Jurkat, Clone E6-1 (cell line): Measurements from ENCODE around the gene CCN6.

DNA sequence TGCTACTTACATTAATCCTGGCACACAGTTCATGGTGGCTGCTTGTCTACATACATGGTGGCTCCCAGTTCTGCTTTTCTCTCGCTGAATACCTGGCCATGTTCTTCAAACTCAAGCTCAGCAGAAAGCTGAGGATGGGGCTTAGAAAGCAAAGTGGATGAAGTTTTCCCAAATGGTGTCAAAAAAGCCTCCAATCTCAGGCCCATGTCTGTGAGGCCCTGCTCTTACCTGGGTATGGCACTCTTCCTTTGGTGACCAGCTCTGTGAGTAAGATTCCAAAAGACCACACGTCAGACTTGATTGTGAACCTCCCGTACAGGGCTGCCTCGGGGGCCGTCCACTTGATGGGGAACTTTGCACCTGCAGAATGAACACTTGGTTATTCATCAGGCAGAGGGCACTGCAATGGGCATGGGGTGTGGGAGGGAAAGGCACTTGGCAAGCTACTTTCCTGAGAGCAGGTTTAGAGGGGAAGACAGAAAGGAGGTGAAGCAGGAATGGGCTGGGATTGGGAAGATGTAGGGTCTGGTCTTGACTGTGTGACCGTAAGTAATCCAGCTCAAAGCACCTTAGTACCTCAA, 68.7 kb upstream of the TRAF3IP2 start:
- RRBS = no CpG with 5 or more reads among the region's 6 CpGs

GRCh38 chr6:111754234-111754806, 118.9 kb downstream of the FYN start:
- RRBS = no CpG with 5 or more reads among the region's 7 CpGs

GRCh38 chr6:111758364-111758955, 114.8 kb downstream of the FYN start:
- RRBS = no CpG with 5 or more reads among the region's 8 CpGs

DNA sequence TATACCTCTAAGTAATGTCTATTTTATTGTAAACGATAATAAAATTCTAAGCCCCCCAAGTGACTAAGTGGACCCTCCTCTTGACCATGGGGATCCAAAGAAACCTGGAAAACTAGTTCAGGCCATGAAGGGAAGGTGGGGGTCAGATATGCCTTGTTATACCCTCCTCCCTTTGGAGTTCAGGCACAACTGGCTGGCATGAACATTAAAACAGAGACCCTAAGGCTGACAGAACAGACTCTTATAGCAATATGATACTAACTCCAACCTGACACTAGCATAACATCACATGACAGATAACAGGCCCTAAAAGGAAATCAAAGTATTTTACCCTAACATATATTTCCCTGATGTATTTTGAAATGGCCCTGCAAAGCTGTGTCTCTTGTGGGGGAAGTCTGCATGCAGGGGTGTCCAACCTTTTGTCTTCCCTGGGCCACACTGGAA, 110.9 kb downstream of the FYN start:
- RRBS = no CpG with 5 or more reads among the region's 1 CpG

GRCh38 chr6:111777093-111777622, 96.1 kb downstream of the FYN start:
- RRBS = no CpG with 5 or more reads among the region's 10 CpGs

DNA sequence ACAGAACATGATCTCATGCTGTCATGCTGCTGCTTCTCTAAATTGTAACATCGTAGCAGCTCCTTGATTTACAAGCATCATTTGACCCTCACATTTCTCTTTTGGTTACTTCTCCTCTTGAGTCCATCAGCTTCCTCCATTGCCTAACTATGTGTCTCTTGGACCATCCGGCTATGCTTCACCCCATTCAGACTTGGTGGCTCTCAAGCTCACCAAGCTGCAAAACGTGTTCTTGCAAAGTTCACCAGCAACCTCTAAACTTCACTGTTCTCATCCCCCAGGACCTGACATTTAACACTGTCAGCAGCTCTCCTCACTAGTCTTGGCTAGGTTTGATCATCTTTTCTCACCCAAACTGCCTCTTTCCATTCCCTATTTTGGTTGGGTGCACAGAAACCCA, 54.5 kb downstream of the FYN start:
- RRBS = no CpG with 5 or more reads among the region's 3 CpGs

DNA sequence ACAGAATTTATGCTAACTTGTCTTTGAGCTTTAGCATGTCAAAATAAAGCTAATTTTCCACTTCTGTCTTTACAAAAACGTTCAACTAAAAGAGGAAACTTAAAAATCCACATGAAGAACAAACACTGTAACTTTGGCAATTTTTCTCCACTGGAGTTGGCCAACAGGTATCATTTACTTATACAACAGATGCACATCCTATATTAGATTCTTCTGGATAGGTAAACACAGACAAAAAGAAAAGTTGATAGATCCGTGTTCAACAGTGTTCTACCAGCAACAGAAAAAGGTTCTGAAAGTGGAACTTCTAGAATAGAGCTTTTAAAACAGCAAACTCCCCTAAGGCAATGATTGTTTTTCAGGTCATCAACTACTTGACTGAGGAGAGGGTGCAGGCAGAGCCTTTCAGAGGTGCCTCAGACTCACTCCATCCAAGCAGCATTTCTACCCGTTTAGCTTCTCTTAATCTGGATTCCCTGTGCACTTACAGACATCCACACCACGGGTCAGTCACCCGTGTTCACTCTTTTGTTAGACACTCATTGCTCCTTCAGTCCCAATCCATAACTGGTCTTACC, 29.0 kb downstream of the FYN start:
- RRBS = no CpG with 5 or more reads among the region's 5 CpGs

DNA sequence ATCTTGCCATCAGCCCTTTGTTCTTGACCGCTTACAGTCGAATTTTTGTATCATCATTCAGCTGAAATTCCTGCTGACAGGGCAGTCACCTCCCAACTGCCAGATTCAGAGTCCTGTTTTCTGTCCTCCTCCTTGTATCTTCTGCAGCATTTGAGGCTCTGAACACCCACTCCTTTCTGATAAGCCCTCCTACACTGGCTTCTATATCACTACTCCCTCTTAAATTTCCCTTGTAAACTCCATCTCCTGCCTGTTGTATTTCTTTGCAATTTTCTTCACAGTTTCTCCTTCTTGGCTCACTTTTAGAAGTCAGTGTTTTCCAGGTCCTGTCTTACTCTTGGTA, 77.7 kb upstream of the CCN6 start:
- RRBS = no CpG with 5 or more reads among the region's 2 CpGs

- RRBS = no CpG with 5 or more reads among the region's 6 CpGs
Measured at GRCh38 chr6:111985161-111985695, 68.7 kb upstream of the CCN6 start.

GRCh38 chr6:112037760-112038366, 16.0 kb upstream of the CCN6 start:
- RRBS = no CpG with 5 or more reads among the region's 13 CpGs

GRCh38 chr6:112043069-112044028, 10.6 kb upstream of the CCN6 start:
- RRBS = 2% methylated on average over 10 of the region's 36 CpGs

GRCh38 chr6:112054022-112054632, at the start of gene CCN6:
Gene CCN6, plus strand, starts transcription at chr6:112054104.
- RRBS = no CpG with 5 or more reads among the region's 15 CpGs

GRCh38 chr6:112191441-112192026, 62.8 kb downstream of the LAMA4 start:
- RRBS = no CpG with 5 or more reads among the region's 7 CpGs

DNA sequence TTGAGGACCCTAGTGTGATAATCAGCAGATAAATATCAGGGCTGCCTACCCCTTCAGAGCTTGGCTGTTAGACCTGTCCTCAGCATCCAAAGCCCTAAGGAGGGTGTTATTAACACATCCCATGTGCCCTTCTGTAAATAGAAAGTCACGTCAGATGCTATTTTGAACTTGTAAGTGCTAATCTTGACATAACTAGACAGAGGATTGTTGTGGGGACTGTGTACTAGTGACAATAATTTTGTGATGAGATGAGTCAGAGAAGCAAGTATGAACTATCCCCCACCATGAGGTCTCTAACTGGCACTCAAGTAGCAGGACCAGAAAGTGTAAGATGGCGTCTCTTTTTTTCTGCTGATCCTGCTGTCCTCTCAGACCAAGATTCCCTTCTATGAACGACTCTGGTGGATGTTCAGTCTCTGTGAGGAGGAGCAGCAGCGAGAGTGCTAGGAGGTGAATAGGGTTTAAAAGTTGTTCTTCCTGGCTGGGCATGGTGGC, 5.1 kb upstream of the LAMA4 start:
- RRBS = no CpG with 5 or more reads among the region's 4 CpGs

DNA sequence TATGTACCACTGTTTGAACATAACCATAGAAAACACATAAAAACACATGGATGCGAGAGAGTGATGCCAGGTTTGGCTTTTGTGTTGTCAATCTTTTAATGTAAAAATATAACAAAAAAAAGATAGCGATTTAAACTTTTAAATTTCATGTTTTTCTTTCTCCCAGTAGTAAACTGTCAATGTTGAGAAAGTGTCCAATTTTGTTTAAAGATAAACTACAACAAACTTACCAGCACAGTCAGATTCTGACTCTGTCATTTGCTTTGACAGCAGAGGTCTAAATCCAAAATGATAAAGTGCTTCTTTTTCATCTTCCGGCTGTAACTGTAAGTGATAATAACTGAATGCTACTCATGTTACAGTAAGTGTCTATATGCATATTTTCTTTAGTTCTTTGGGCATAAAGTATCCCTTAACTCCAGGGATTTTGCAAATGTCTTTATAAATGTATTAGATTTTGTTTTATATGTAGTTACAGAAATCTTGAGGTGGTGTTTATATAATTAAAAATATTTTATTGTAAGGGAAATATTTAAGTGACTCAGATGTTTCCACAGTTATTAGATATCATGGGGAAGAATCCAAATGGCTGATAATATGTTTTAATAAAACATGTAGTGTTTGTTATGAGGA, 610.4 kb downstream of the RFPL4B start:
- RRBS = no CpG with 5 or more reads among the region's 3 CpGs

DNA sequence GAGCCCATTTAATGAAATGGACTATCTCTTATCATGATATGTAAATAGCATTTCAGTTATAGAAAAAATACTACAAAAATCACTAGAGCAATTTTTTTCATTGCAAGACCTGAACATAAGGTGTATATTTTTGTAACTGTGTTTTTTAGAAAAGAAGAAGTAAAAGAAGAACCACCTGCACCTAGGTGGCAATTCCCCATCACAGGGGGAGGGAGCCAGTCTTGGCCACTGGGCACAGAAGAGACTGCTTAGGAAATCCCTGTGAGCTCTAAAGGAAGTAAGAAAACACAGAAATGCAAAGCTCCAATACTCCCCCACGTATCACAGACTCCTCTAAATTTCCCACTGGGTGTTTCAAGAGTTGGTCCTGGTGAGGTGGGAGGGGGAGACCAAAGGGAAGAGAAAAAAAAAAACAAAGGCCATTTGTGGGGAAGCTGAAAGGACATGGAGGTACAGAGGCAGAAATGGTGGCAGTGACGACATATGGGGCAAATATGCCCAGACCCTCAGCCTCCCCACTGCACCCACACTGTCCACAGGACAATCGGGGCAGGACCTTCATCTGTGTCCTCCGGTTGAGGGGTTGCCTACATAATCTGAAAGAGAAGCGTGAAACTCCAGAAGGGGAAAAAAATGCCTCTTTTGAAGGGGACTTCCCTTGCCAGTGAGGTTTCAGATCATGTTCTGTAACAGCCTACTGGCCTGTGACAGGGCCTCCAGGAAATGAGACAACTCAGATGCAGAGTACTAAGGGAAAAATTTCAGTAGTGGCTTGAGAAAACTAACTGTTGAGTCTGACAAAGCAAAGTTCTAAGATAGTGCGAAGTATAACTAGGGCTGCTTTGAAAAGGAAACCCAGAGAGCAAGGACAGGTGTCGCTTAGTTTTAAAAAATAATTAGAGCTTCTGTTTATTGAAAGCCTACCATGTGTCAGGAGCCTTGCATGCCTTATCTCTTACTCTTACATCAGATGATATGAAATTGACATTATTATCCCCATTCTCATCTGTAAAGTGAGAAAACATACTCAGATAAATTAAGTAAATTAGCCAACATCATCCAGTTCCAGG, 226.2 kb upstream of the MARCKS start:
- RRBS = no CpG with 5 or more reads among the region's 7 CpGs

DNA sequence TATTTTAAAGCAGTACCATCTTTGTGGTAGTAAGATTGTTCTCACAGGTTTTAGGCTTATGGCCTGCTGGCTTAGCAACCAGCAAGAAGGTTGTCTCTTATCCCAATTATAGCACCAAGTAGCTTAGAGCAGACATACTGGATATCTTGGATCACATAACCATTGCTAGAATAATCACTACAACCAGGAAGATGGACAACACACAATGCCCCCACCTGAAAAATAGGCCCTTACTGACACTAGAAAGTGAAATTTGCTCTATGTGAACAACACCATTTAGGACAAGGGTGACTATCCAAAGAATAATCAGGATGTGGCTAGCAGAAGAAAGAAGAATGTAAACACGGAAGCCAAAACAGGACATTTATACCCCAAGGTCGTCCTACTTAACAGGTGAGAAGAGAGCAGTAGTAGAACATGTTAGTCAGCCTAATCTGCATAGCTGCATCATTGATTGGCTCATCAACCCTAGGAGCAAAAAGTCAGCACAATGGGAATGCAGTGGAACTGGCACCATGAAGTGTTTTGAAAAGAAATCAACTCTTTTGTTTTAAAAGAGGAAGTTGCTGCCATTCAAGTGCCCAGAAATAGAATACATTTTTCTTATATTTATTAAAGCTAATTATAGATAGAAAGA, 172.7 kb upstream of the MARCKS start:
- RRBS = no CpG with 5 or more reads among the region's 2 CpGs

- RRBS = no CpG with 5 or more reads among the region's 4 CpGs
Measured at GRCh38 chr6:113732464-113733067, 124.6 kb upstream of the MARCKS start.

DNA sequence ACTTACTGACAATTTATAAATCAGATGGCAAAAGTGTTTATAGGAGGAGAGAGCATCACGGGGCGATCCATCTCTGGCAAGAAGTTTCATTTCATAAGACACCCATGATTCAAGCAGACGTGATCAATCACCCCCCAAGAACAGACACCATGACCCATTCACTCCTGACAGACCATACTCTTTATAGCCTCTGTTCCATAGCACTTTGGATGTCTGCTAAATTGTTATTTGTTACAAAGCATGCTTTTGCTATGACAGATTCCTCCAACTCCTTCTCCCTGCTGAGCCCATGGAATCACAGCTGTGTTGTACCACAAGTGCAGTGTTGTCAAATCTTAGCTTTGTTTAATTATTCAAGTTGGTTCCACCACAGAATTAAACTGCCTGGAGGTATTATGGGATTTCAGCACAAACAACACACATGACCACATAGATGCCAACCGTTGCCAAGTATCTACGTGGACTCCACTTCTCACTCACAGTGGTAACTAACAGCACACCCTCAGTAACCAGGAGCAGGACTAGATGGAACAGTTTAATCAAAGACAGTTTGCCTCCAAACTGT, 32.8 kb upstream of the MARCKS start:
- RRBS = no CpG with 5 or more reads among the region's 5 CpGs

DNA sequence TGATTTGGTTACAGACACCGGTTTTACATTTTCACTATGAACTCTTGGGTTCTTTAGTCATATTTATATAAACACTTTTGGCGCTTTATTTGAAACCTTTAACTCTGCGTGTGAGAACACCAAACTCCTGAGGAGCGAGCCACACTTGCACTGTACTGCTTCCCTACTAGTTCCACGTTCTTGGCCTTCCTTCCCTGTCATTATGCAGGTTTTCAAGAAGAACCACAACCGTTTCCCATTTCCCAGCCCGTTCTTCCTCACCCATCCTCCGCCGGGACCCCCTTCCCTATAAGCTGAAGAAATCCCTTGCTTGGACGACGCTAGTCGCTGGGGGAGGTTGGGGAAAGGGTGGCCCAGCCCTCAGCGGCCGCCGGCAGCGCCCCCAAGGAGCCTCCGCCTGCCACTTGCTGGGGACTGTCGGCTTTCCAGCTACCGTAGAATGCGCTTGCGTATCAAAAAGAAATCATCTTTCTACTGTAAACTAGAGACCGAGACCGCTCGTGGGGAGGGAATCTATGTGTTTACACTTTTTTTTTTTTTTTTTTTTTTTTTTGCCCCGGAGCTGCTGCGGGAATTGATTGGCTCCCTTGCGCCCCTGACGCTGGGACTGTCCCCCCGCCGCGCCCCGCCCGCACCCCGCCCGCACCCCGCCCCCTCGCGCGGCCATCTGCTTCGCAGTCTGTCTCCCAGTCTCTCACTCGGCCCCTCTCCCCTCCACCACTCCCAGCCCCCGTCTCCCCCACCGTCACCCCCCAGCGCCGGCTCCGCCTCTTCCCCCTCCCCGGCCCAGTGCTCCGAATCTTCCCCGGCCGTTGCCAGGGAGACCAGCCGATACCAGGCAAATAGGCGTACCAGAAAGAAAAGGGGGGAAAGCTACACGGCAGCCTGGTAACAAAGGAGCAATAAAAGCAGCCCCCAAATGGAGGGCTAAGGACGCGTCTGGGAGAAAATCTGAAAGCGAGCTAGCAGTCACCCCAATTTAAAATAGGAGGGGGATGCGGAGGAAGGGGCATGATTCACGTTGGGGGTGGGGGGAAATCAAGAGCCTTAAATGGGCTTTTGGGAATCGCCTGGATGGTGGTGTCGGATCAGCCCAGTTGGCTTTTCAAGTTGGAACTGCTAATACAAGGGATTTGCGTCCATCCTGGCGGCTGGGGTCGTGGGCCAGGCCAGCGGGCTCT, 2.3 kb upstream of the MARCKS start:
- RRBS = no CpG with 5 or more reads among the region's 64 CpGs